SEM (cell line): Measurements from ENCODE around the genes TOP1, L3MBTL1 and MYBL2.

DNA sequence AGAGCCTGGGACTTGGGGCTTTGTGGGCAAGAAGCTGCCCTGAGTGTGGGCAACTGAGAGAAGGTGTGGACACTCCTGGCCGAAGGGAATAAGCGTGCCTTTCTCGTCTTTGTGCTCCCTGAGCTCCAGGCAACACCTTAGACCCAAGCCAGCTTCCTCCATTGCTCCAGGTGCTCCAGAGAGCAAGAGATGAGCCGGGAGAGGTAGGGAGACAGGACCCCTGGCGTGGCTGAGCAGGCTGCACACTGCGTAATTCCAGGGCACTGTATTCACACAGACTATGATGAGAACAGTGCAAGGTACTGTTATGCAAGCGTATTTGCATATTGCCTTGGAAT, 42.3 kb upstream of the FAM83D start:
- PRO-cap, result no peak

- PRO-cap, result no peak
These were observed 34.1 kb downstream of the MAFB start for GRCh38 chr20:40654753-40655512.

GRCh38 chr20:40657541-40658157, 31.4 kb downstream of the MAFB start:
- PRO-cap, result no peak

GRCh38 chr20:40686995-40687313, 2.1 kb downstream of the MAFB start:
- PRO-cap, result no peak

DNA sequence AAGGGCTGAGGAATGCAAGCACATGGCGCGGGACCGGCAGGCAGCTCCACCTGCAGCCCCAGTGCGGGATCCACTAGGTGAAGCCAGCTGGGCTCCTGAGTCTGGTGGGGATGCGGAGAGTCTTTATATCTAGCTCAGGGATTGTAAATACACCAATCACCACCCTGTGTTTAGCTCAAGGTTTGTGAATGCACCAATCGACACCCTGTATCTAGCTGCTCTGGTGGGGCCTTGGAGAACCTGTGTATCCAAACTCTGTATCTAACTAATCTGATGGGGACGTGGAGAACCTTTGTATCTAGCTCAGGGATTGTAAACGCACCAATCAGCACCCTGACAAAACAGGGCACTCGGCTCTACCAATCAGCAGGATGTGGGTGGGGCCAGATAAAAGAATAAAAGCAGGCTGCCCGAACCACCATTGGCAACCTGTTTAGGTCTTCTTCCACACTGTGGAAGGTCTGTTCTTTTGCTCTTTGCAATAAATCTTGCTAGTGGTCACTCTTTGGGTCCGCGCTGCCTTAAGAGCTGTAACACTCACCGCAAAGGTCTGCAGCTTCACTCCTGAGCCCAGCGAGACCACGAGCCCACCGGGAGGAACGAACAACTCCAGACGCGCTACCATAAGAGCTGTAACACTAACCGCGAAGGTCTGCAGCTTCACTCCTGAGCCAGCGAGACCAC, 116.9 kb upstream of the TOP1 start:
- PRO-cap, result no peak

DNA sequence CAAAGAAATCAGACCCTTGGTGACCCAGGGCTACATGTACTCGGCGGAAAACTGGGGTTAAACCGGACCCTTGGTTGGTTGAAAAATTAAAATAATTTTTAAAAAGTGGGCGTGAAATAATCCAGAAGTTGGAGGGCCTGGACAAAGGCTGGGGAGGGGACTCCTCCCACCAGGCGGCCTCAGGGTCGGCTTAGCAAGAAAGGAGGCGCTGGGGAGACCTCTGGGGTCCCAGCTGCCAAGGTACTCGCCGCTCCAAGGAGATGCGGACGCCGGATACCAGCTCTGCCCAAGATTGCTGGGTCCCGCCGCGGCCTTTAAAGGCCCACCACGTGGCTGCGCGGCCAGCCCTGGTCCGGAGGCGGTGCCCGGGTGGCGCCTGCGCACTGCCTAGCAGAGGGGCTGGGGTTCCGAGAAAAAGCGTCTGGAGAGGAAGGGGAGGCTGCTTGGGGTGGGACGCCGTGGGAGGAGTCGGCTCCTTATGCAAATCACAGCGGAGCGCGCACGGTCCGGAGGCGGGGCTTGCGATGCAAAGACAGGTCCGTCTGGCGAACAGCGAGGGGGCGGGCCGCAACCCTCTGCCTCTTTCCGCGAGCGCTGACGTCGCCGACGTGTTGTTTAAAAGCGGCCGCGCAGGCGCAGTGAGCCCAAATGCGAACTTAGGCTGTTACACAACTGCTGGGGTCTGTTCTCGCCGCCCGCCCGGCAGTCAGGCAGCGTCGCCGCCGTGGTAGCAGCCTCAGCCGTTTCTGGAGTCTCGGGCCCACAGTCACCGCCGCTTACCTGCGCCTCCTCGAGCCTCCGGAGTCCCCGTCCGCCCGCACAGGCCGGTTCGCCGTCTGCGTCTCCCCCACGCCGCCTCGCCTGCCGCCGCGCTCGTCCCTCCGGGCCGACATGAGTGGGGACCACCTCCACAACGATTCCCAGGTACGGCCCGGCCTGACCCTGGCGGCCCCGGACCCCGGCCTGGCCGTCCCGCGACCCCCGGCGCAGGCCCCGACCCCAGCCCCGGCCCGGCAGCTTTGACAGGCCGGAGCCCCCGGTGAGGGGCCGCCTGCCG, at the start of gene TOP1:
Gene TOP1, plus strand, starts transcription at position 646 of the 1,057 bp plus-strand sequence.
- PRO-cap, result bidirectional peak, plus-strand start at position 705 of the sequence, minus-strand start at position 385 of the sequence

- PRO-cap, result no peak
These were observed 610 bp downstream of the TOP1 start for GRCh38 chr20:41029234-41029630.

GRCh38 chr20:41030501-41030982, 1.9 kb downstream of the TOP1 start:
- PRO-cap, result no peak

DNA sequence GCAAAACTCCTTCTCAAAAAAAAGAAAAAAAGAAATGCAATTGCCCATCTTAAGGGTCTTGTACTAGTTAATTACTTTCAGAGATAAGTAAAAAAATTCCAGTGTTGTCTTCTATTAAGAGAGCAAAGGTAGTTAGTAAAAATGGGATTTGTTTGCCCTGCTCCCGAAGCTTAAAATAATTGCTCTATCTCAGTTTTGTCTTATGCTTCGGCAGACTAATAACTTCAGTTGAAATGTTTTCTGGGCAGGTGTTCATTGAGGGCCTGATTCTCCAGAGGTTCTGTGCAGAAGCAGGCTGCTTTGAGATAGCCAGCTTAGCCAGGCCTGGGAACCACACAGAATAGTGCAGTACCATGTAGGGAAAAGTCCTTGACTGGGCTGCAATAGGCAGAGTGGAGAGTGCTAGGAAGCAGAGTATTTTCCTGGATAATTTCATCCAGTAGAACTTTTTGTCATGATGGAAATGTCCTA, 15.7 kb downstream of the TOP1 start:
- PRO-cap, result no peak

- PRO-cap, result no peak
These were observed 48.1 kb downstream of the TOP1 start for GRCh38 chr20:41076760-41077116.

DNA sequence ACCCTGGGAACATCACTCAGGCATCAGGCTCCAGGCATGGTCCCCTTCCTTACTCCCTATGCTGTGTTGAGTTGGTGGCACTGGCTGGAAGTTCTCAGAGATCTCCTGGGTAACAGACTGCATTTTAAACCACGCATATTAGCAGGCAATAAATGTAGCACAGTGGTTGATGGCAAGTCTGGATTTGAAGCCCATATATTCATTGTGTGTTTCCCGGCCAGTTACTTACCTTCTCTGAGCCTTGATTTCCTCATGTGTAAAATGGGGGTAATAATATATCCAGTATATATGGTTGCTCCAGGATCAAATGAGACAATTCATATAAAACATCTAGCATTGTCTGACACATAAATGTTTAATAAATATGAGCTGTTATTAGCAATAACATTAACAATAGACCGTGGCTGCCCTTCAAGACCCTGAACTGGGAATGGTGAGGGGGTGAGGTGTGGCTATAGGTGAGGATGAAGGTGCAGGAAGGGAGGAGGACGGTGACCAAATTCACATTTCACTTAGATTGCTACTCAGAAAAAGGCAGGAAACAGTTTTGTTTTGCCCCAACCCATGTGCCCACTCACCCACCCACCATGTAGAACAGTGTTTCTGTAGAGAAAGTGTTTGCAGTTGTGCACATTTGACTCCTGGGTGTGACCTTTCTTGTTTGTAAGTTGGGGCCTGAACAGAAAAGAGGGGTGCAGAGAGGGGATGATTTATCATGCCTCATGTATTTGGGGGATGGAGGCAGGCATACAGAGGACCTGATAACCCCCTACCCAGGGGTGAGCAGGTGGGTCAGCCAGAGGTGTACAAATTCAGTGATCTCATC, 2.2 kb downstream of the PLCG1 start:
- PRO-cap, result no peak

DNA sequence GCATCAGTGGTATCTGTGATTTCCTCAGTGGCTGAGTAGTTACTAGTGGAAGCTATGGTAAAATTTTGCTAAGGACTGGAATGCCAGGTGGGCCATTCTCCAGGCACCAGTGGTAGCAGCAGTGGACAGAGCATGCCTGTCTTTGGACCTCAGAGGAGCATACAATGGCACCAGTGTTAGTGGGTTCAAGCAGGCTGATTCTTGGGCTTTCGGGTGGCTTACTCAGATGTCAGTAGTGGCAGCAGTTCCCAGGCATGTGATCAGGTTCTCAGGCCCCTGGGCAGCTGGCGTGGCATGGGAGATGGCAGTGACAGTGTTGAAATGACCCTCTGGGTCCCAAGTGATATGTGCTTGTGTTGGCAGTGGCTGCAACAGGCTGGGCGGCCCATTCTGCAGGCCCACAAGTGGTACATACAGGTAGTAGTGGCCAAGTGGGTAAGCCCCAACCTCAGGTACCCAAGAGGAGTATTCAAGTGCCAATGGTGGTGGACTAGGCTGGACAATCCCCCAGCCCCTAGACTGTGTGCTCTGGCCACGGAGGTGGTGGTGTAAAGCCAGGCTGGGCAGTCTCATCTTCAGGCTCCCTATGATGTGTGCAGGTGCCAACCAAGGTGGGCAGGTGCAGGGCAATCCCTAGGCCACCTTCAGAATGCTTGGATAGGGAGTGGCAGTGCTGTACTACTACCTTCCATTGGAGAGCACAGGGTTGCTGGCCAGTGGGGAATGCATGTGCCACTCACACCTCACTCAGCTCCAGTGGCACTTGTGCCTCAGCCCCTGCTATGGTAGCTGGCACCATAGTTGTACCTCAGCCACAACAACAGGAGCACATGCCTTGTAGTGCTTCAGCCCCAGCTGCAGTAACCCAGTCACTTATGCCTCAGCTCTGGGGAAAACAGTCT, 54.7 kb downstream of the PLCG1 start:
- PRO-cap, result no peak

GRCh38 chr20:41286608-41287347, 30.8 kb downstream of the ZHX3 start:
- PRO-cap, result no peak

DNA sequence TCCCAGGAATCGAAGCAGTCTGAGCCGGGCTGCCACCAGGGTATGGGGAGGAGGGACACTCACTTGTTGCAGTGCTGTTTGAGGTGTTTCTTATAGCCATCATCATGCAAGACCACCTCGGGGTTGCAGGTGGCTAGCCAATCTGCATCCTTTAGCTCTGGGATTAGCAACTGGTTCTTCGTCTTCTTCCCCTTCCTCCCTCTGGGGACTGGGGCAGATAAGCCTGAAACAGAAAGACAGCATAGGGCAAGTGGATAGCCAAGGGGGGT, 84.2 kb upstream of the EMILIN3 start:
- PRO-cap, result no peak

GRCh38 chr20:42749597-42749961, 440.1 kb downstream of the PTPRT start:
- PRO-cap, result no peak

DNA sequence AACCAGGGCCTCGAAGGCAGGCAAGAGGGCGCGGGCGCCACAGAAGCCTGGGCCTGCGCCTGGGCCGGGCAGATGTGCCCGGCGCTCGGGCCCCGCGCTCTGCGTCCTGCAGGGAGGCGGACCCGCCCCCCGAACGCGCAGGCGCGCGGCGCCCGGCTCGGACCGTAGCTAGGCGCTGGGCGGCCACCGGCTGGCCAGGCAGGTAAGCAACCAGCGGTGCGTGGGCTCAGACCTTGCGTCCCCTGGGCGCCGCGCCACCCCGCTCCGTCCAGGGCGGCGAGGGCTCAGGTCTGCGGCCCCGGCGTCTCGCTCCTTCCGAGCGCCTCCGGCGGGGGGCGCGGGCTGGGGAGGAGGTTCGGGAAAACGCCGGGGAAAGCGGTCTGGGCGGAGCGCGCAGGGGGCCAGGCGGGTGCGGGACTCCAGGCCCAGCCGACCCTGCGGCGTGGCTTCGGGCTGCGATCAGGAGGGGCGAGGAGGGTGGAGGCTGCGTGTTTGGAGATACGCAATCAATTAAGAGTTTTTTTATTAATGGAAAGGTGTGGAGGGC, at the start of gene L3MBTL1:
Gene L3MBTL1, plus strand, starts transcription at position 155 of the 547 bp plus-strand sequence.
- PRO-cap, result no peak

- PRO-cap, result unidirectional peak, plus-strand start at chr20:43514504
These were observed 6.9 kb downstream of the L3MBTL1 start for GRCh38 chr20:43514087-43515072.

DNA sequence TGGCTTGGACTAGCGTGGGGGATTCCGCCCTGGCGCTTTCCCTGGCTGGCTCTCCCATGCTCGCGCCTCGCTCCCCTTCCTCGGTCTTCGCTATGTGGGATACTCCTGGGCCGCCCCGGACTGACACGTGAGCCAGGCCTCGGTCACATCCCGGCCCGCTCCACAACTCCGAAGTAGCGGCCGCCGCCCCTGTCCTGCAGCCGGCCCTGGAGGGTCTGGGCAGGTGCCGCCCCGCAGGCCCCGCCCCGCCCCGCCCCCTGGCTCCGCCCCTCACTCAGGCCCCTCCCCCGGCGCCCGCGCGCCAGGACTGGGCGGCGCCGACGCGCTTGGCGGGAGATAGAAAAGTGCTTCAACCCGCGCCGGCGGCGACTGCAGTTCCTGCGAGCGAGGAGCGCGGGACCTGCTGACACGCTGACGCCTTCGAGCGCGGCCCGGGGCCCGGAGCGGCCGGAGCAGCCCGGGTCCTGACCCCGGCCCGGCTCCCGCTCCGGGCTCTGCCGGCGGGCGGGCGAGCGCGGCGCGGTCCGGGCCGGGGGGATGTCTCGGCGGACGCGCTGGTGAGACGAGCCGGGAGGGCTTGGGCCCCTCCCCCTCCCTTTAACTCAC, at the start of gene MYBL2:
Gene MYBL2, plus strand, starts transcription at position 368 of the 606 bp plus-strand sequence.
- PRO-cap, result bidirectional peak, plus-strand start at position 368 of the sequence, minus-strand start at position 208 of the sequence

DNA sequence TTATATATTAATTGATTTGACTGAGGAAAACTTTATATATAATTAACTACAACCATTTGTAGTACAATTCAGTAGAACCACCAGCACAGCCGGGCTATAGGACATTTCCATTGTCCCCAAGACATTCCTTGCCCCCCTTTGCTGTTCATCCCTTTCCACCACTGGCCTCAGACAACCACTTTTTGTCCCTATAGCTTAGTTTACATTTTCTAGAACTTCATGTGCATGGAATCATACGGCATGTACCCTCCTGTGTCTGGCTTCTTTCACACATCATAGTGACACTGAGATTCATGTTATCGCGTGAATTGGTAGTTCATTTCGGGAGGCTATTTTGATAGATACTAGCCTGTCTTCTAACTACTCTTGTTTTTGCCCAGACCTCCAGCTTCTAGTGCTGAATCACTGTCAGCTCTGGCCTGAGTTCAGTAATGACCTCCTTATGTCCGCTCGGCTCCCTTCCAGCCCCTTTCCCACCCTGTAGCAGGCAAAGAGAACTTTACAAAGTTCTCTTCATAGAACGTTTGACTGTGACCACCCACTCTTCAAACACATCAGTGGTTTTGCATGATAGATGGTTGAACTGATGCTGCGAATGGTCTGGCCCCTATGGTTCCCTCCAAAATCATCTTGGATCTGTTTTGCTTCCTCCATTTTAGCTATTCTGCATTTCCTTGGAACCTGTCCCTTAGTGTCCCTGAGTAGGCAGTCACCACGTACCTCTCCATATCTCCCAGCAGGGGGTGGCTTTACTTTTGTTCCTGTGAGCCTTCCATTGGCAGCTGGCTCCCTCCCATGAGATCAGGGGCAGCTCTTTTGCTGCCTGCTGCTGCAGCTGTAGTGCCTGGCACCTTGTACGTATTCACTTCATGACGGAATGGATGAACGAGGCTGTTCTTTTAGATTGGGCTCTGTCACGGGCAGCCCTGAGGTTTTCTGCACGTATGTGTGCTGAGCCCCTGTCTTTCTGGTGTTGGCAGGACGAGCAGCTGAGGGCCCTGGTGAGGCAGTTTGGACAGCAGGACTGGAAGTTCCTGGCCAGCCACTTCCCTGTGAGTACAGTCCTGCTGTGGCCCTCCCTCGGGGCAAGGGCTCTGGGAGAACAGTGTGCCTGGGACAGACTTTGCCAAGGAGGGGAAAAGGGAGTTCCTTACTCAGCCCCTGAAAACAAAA, 14.3 kb downstream of the MYBL2 start:
- PRO-cap, result no peak

DNA sequence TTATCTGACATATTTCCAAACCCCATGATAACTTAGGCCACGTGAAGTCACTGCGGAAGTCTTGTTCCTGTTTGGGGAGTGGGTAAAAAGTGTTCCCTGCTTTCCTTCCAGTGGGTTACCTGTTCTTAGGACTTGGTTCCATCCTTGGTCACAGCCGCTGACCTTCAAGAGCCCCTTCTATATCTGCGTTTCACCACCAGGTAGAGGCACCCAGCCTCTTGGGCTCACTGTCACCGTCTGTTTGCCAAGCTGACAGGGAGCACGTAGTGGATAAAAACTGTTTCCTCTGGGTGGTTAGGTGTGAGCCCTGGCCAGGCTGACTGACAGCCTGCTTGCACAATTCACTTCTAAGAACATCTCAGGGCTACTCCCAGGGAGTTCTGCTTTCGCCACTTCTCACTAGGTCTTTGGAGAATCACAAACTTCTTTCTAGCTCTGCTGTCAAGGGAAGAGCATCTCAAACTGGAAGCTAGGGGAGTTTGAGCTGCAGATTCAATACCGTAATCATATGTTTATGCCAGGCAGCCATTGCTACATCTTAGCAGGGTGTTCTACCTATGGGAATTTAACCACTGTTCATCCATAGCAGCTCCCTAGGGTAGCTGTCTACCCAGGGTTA, 1.8 kb upstream of the JPH2 start:
- PRO-cap, result unidirectional peak, minus-strand start at position 245 of the sequence